ENCODE measurements around a stretch of chr17.

DNA sequence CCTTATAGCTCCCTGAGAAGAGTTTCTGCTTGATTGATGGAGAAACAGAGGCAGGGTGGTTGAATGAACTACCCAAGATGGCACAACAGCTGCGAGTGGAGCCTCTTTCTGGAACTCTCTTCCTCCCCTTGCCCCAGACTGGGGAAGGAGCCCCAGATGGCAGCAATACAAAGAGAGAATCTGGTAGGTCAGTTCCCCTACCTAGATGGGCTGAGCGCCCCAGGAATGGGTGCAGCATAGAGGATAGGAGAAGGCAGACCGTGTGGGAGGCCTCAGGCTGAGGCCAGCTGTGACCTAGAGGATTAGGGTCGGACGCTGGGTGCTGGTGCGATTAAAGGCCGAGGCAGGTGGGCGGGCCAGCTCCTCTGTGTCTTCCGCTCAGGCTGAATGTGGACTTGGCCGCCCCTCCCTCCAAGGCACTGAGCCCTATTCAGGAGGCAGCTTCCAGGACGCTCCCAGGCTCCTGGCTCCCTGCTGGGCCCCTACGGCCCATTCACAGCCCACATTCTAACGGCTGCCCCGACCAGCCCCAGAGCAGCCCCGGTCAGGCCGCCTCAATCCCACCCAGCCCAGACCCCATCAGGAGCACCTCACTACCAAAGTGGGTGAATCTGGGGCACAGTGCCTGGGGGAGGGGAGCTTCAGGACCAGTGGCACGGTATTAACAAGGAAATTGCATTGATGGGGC, 14.2 kb downstream of the RHBDL3 start:
- PRO-cap: no peak

GRCh38 chr17:32308307-32308721, 33.7 kb downstream of the C17orf75 start:
- PRO-cap: no peak

GRCh38 chr17:32318650-32319192, 23.3 kb downstream of the C17orf75 start:
- PRO-cap: no peak

- PRO-cap: no peak
Measured at GRCh38 chr17:32355378-32356165, 5.6 kb downstream of the ZNF207 start.

DNA sequence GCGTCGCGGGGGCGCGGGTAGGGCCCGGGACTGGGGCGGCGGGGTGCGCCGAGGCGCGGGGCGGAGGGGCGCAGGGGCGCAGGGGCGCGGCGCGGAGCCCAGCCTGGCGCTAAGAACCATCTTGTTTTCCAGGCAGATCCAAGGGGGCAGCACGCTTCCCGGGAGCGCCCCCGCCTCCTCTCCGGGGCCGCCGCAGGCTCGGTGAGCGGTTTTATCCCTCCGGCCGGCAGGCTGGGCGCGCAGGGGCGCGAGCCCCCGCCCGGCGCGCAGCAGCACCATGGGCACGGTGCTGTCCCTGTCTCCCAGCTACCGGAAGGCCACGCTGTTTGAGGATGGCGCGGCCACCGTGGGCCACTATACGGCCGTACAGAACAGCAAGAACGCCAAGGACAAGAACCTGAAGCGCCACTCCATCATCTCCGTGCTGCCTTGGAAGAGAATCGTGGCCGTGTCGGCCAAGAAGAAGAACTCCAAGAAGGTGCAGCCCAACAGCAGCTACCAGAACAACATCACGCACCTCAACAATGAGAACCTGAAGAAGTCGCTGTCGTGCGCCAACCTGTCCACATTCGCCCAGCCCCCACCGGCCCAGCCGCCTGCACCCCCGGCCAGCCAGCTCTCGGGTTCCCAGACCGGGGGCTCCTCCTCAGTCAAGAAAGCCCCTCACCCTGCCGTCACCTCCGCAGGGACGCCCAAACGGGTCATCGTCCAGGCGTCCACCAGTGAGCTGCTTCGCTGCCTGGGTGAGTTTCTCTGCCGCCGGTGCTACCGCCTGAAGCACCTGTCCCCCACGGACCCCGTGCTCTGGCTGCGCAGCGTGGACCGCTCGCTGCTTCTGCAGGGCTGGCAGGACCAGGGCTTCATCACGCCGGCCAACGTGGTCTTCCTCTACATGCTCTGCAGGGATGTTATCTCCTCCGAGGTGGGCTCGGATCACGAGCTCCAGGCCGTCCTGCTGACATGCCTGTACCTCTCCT, 839 bp downstream of the CDK5R1 start:
- PRO-cap: no peak

GRCh38 chr17:32520856-32521733, 34.3 kb downstream of the CDK5R1 start:
- PRO-cap: no peak

DNA sequence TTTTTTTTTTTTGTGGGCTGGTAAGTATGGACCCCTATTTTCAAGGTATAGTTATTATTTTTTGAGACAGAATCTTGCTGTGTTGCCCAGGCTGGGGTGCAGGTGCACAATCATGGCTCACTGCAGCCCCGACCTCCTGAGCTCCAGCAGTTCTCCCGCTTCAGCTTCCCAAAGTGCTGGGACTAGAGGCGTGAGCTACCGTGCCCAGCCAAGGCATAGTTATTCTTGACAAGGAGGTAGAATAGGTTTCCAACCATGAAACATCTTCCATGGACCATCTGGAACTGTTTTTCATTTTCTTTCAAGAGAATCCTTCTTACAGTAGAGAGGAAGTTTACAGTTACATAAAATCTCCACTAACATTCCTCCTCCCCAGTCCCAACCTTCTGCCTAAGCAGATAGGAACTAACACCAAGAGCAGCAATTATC, 39.8 kb downstream of the CDK5R1 start:
- PRO-cap: no peak

DNA sequence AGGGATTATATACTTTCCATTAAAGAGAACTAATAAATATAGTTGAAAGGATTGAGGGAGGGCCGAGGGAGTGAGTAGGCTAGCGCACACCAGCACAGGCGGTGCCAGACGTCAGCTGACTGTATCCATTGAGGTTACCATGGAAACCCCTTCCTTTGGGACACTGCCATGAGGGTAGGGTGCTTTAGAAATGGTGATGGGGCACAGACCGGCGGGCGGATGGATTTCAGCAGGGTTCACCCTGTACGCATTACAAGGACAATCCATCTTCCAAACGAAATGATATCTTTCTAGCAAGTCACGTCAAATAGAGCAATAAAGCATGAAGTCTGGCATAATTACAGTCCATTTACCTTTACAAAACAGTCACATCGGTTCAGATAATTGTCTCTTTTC, 140.4 kb downstream of the CDK5R1 start:
- PRO-cap: no peak

- PRO-cap: no peak
Measured at GRCh38 chr17:32694062-32694431, 182.9 kb downstream of the MYO1D start.

GRCh38 chr17:32833438-32834623, 43.1 kb downstream of the MYO1D start:
- PRO-cap: no peak

DNA sequence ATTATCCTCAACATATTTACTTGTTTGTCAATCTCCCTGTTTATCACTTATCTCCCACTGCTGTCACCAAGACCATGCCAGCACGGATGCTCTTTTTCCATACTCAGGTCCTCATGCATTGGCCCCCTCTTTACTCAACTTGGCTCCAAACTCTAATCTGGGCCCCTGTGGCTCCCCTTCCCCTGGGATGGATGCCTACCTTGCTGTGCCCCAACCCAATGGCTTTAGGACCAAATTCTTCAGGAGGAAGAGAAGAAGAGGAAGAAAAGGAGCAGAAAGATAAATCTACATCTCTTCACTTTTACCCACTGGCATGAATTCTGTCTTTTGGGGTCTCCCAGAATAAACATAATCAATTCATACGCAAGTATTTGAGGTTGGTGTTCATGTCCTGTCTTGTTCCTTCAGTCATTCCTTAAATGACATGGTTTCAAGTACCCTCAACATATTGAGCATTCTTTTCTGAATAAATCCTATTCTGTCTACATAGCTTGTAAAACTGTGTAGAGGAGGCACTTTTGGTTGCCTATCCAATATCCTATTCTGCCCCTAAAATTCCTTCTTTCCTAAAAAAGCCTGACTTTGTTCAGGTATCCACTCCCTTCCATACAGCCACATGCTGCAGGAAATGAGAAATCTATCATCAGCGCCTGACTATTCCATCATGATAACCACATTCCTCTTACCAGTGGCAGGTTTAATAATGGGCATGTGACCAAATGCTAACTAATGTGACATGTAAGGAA, 17.5 kb downstream of the MYO1D start:
- PRO-cap: no peak

GRCh38 chr17:33506745-33507287, 213.7 kb upstream of the ASIC2 start:
- PRO-cap: no peak

- PRO-cap: unidirectional peak, minus-strand start at chr17:34040405
Measured at GRCh38 chr17:34040080-34040646, 214.9 kb upstream of the CCL2 start.

- PRO-cap: no peak
Measured at GRCh38 chr17:34248658-34249232, 6.3 kb upstream of the CCL2 start.

DNA sequence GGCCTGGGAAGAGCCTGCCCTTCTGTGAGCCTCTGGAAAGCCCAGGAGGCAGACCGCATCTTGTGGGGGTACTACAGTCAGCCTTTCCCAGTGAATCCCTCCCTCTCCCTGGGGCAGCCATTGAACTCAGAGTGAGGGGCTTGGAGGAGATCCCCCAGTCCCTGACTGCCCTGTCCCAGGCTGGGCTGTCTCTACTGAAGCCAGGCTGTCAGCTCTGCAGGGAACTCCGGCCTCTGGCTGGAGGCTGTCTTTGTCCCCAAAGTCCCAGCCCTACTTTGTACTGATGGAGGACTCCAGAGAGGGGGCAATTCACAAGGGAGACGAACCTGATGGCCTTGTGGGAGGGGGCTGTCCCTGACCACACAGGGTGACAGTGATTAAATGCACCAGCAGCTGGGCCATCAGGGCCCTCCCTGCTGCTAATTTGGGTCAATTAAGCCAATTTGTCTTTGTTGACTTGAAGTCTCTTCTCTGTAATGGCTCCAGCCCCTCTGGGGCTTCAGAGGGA, 21.9 kb downstream of the TMEM132E start:
- PRO-cap: no peak

GRCh38 chr17:35017951-35018925, 37.9 kb downstream of the LIG3 start:
- PRO-cap: no peak

DNA sequence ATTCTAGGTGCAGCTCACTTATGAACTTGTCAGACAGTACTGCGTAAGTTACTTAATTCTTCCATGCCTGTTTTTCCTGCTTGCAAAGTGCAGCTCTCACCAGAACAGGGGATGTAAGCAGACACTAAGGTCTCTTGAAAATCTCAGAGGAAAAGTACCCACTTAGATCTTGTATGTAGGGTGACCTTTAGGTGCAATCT, 38.7 kb downstream of the LIG3 start:
- PRO-cap: no peak

DNA sequence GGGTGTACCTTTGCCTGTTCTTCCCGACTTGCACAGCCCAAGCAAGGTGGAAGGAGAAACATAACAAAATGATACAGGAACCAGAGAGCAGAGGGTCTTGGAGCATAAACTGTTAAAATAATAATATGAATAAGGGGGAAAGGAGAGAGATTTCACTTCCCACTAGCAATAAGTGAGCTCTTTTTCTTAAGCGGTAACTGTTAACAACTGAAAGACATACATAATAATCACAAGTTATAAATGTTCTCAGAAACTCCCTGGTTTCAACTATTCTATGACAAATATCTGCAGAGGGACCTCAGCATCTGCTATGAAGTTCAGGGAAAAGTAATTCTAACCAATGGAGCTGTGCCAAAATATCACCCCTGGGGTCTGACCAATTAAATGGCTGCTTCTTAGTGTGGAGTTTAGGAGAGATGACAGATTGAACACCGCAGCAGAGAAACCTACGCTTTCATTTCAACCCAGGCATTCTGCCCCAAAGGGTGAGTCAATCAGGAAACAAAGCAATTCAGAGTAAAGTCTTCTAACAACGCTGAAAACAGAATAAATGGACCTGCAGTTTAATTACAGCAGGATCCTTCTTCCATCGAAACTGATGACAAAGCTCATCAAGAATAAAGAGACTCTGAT, 17.0 kb downstream of the RFFL start:
- PRO-cap: no peak

DNA sequence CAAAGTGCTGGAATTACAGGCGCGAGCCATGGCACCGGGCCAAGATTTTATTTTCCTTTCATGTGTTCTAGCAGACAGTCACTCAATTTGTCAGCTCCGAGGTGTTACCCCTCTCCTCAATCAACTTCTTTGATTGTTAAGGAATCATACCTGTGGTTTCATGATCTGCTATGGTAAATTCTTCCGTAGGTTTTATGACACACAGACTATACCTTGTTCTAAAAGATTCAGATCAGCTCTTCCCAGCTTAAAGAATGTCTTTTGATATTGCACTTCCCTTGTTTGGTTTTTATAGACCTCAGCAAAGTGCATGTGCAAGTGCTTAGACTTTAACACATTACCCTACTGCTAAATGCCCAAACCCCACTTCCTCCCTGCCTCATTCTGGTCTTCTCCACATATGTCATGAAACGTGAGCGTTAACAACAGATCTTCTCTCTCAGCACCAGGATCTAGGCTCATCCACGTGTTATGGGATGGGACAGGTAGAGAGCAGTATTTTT, 13.1 kb downstream of the UNC45B start:
- PRO-cap: no peak

DNA sequence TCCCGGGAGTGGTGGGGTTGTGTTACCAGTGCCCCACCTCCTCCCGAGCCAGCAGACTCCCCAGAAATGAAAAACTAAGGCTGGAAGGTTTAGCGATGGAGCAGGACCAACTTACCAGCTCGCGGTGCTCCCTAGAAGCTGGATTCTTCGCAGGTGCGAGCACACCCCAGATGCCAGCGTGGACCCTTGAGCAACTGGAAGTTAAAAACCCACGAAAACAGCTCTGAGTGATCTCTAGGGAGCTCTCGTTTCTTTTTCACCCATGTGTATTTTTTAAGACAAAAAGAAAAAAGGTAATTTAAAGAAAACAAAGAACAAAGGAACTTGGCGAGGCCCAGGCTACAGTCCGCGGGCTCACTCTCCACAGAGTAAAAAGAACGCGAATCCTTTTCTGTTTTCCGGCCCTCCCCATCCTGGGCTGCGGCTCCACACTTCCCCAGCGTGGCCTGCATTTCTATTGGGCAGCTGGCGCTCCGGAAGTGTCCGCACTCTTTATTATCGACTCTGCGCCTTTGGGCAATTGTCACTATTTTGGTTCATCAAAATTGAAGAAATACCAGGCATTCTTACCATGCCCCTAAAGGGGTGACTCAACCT, 588 bp upstream of the SLFN12 start:
- PRO-cap: no peak